PC-3 (cell line): ENCODE results near the gene WNT6.

DNA sequence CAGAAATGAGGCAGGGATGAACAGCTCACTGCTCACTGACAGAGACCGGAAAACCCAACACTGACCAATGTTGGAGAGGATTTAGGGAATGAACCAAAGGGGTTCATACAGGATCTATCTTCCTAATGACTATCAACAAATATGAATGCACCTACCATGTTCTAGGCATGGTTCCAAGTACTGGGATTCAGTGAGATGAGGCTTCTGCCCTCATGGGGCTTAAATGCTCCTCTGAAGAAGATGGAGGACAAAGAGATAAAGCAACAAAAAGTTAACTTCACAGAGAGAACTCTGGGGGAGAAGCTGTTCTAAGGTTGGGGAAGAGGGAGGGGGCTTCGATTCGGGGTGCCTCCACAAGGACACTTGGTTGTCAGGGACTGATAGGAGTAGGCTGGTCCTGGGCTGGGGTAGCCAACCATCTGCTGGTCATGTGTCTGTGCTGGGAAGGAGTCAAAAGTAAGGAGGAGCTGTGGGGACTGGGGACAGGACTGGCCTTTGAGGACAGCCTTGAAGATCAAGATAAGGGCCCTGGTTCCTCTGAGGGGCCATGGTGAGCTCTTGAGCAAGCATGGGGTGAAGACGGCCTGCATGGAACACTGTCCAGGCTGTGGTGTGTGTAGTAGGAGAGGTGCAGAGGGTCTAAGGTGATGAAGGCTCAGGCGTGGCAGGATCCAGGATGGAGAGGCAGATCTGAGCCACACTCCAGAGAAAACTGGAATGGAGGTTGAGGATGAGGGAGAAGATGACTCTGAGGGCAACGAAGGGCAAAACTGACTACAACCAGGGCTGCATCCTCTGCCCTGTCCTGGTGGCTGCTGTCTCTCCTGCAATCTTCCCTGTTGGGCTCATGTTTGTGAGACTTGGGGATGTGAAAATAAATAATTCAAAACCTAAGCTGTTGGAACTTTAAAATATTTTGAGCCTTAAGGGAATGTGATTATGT lies 1.7 kb downstream of the CYP27A1 start:
- RAMPAGE, long total RNA: no peak

- RAMPAGE, long total RNA: no peak
Observed at GRCh38 chr2:218805586-218806200, 23.7 kb downstream of the CYP27A1 start.

- RAMPAGE, long total RNA: no peak
Observed at GRCh38 chr2:218859294-218860009, at the start of gene WNT6. TSS of gene WNT6 (plus strand) at chr2:218859805.

DNA sequence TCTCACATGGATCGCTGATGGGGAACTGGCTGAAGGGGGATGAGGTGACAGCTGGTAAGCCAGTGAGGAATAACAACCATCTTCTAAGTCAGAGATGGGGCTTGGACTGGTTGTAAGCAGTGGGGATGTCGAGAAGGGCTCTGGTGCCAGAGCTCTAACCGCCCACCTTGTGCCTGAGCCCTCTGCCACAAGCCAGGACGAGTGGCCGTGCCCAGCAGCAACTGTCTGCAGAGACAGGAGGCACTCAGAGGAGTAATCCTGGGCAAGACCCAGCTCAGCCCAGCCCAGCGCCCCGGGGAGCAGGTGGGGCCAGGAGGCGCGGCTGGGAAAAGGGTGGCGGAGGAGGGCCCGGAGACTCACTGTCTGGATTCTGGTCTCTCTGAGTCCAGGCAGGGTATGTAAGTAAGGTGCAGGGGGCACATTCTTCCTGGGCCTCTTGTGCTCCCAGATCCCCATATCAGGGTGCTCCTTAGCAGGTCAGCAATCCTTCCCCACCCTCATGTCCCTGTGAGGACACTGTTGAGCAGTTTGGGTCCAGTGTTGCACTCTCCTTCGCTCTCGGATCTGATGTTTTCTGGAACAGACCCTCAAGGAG lies 13.8 kb downstream of the WNT10A start:
- RAMPAGE, long total RNA: no peak

DNA sequence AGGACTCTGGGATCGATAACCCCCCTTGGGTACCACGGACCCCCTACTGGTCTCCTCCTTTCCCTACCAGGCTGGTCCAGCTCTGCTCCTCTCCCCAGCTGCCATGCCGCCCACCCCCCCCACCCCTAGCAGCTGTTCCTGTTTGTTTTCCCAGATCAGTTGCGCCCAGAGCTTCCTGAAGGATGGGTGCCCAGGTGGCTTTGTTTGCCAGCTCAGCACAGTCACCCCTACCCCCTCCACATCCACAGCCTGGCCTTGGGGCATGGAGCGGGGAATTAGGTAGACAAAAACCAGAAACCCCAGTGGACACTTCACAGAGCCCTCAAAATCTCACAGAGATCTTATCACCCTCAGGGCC lies 3.7 kb upstream of the CRYBA2 start:
- RAMPAGE, long total RNA: no peak

- RAMPAGE, long total RNA: no peak
Observed at GRCh38 chr2:219001866-219002383, 8.7 kb upstream of the CRYBA2 start.

GRCh38 chr2:219174667-219175157 lies 2.0 kb downstream of the CNPPD1 start:
- RAMPAGE, long total RNA: no peak

- RAMPAGE, long total RNA: no peak
Observed at GRCh38 chr2:219175912-219176542, 698 bp downstream of the CNPPD1 start.

DNA sequence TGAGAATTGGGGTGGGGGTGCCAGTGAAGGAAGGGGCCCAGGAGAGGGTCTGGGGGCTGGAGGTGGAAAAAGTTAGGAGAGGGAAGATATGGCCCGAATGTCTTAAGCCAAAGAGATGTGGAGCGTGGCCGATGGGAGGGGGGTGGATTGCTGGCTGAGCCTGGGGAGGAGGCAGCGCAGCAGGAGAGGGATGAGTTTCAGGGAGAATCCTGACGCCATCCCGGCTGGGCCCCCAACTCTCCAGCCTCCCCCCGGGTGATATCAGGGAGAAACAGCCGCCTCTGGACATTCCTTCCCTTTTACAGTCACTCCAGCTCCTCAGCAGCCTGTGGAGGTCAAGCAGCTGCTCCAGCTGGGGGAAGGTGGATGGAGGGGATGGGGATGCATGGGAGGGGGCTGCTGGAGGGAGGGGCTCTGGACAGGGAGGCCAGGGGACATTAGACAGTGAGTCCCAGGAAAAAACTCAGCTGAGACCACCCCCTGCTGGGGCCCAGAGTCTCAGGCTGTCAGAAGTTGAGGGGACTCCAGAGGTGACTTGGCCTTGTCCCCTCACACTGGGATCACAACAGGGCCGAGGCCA lies 9.5 kb upstream of the DES start:
- RAMPAGE, long total RNA: no peak

DNA sequence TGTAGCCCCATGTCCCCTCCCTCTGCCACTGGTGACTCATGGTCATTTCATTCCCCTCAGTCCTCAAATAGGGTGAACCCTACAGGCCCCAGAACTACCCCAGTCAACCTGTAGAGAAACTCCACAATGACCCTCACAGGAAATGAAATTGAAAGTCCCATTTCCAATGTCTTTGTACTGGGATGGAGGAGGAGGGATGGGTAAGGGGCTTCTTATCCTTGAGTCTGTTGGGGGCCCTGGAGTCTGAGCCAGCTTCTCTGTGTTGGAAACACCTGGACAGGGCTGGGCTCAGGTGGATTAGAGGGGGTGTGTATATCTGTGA lies 6.1 kb upstream of the SPEG start:
- RAMPAGE, long total RNA: no peak

DNA sequence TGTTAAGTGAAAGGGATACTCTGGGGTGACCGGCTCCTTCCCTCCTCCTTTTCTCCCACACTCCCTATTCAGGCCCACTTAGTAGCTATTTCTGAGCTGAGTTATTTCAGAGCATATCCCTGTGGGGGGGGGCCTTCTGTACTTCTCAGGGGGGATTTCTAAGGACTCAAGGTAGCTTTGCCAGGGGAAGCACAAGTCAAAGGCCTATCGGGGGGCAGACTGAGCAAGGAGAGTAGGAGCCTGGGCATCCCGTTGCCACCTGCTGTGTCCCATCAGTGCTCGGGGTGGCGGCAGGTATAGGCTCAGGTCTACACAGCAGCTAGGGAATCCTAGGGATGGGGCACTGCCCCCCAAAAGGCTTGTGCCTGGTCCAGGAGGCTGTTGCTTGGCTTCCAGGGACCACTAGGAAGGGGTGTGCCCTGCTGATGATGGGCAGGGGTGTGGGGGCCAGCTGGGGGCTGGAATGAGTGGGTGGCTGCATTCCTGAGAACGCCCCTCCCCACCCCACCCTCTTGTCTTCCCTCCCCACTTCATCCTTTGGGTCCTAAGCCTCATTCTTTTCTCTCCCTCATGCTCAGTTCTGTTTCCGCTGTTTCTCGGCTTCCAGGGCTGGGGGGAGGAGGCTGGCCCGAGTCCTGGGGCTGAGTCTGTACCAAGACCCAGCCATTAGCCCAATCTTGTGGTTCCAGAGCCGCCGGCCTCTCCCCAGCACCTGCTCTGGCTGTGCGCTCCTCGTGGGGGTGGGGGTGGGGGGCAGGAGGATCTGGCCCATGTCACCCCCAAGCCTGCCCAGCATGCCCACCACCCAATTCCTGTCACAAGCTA lies 12.7 kb downstream of the SPEG start:
- RAMPAGE, long total RNA: no peak

DNA sequence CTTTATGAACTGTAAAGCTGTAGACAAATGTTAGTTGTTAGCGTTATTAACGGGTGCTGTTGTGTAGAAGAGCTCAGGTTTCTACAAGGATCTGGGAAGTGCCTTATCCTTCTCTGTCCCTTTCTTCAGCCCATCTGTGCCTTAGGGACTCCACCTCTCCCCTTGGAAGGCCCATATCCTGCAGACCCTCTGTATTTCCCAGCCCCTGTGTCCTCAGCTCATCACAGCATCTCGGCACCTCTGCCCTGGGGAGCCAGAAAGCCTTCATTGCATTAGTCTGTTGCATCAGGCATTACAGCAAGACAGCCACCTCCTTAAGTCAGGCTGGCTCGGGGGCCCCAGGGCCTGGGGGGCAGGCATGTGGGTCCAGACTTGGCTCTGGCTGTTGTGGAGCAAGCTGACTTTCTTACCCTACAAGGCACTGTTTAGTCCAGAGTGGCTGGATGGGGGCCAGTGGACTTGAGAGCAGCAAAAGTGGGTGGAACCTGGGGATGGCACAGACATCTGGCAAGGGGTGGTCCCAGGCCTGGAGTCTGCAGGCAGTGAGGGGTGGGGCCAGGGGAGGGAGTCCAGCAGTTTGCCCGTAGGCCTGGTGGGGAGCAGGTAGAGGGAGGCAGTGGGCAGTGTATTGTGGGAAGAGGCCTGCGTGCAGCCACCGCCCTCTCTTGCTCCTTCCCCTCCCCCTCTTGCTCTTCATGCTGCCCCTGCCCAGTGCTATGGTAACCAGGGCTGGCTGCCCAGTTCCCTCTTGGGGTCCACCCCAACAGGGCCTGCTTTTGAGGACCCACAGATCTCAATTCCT lies 18.9 kb downstream of the SPEG start:
- RAMPAGE, long total RNA: no peak

GRCh38 chr2:219525737-219526313 lies 11.5 kb downstream of the ASIC4 start:
- RAMPAGE, long total RNA: no peak

DNA sequence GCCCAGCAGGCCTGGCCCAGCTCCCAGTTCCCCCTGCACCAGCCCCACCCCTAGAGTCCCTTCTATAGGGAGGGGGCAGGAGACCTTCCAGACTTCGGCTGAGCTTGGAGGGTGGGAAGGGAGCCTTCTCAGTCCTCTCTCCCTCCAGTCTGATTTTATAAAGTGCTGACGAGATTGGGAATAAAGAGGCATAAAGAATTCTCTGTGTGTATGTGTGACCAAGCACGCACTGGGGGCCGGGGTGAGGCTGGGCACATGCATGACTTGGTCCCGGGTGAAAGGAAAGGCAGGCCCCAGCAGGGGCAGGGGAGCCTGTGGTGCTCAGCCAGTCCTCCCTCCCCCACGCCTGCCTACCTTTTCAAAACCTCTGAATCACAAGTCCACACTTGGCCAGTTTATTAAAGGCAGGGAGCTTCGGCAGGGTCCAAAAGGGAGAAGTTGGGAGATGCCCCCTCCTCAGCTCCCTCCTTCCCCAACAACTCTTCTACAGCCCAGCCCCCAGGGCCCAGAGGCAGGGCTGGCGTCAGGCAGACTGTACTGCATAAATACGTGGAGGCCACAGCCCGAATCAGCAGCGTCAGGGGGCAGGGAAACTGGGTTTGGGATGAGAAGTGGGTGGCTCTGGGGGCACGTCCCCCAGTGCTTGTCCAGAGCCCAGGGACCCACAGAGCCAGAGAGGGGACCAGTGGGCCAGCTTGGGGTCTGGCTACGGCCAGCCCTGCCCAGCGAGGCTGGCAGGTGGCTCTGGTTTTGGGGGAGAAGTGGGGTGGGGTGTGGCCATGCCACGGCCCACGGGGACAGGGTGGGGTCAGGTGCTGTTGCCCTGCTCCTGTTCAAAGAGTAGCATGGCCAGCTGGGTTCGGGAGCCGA lies 4.8 kb downstream of the CHPF start:
- RAMPAGE, long total RNA: no peak

DNA sequence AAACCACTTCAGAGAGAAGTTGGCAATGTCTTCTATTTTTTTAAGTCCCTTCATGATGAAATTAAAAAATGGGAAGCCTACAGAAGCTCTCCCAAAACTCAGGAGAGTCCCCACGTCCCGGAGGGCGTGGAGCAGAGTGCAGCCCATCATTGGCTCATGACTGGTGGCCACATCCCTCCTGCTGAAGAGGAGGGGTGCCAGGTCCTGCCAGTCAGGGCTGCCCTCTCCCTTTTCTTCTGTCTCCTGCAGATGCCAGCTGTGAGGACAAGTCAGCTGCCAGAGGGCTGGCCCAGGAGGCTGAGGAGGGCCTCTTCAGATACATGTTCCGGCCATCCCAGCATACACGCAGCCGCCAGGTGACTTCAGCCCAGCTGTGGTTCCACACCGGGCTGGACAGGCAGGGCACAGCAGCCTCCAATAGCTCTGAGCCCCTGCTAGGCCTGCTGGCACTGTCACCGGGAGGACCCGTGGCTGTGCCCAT lies 2.4 kb downstream of the INHA start:
- RAMPAGE, long total RNA: no peak

DNA sequence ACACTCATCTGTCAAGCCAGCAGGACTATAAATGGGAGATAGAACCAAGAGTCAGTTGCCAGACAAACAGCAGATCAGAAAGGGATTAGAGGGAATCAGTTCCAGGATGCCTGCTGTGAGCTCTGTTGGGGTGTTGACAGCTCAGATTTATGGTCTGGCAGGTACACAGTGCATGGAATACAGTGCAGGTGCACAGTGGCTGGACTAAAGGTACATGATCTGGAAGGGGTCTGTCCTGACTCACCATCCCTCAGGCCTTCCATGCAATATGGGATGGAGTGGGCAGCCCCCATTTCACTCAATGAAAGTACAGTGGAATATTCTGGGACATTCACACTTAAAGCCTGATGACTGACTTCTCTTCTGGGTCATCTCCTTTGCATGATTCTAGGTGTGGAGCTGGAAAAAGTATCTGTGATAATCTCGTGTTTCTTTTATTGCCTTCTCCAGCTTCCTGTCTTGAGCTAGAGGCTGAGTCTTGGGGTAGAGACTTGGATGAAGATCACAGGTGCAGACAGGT lies 382.4 kb downstream of the SLC4A3 start:
- RAMPAGE, long total RNA: no peak

DNA sequence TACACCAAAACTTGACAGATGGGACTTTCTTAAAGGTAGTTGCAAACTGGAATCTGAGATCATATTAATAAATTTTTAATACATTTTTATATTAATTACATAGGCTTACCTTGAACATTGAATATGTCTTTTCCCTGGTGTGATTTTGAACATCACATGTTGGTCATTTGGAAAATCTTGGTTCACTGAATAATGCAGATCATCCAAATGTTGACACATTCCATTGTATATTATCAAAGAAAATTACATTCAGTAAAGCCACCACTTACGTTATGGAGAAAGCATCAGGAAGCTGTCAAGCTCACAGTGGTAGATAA lies 597.0 kb downstream of the EPHA4 start:
- RAMPAGE, long total RNA: no peak

- RAMPAGE, long total RNA: no peak
Observed at GRCh38 chr2:221501193-221501929, 70.7 kb downstream of the EPHA4 start.

GRCh38 chr2:221511180-221511828 lies 60.8 kb downstream of the EPHA4 start:
- RAMPAGE, long total RNA: no peak

DNA sequence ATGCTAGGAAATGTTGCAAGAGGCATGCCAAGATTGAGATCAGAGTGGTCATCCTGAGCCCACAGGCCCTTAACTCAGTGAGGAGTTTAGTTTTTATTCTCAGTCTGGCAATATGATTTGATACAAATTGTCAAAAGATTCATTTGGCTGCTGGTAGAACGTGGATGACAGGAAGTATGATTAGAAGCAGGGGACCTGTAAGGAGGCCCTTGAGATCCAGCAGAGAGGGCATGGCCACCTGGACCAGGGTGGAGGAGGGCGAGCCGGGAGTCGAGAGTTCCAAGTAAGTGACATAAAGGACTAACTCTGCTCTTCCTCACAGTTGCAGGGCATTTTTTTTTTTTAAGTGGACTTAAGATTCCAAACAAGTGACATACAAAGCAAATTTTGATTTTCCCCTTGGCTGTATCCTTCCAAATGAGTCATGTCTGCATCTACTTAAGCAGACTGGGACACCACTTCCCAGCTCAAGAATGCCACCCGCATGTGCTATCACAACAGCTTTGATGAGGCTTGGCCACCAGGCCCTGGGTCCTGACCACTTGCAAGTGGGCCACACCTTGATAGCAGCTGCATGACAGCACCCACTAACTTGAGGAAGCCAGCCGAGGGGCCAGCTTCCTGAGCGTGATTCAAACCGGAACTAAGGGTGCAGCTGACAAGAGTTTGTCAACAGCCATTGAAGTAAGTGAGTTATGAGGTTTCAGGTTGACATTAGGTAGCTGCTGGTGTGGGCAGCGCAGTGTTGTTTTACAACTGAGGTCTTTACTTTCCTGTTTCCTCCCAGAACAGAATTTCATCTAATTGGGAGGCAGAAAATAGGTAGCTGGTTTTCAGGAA lies 54.6 kb downstream of the EPHA4 start:
- RAMPAGE, long total RNA: no peak